ENCODE measurements around a stretch of chr6.

DNA sequence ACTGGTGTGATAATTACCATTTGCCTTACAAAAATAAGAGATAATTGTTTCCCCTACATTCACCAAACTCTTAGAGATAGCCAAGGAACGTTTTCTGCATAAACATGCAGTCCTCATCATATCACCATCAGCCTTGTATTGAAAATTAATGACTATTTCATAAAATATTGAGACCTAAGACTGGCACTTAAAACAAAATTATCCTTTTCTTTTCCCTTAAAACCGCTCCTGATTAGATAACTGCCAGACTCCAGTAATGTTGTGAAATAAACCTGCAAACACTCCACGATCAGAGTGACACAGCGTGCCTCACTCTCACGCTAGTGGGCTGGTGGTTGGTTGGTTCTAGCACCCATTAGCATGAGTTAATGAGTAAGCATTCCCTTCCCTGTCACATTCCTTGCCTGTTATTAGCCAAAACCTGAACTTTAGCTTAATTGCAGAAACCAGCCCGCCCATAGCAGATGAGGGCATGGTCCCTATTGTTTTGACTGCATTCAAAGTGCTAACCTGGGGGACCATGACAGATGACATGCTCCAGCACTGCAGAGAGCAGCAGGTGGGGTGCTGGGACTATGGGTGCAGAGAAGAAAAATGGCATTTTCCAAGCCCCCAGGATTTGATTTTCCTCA lies 193.4 kb downstream of the CD83 start:
- RAMPAGE, total RNA, result no peak

- RAMPAGE, total RNA, result no peak
These were observed 314.0 kb downstream of the CD83 start for GRCh38 chr6:14431258-14432241.

- RAMPAGE, total RNA, result no peak
These were observed 431.7 kb downstream of the CD83 start for GRCh38 chr6:14549096-14549873.

GRCh38 chr6:14621953-14622414 lies 504.4 kb downstream of the CD83 start:
- RAMPAGE, total RNA, result no peak

GRCh38 chr6:14638799-14639737 lies 521.5 kb downstream of the CD83 start:
- RAMPAGE, total RNA, result no peak

GRCh38 chr6:14759987-14760382 lies 485.9 kb upstream of the JARID2 start:
- RAMPAGE, total RNA, result no peak

GRCh38 chr6:14841634-14841975 lies 404.3 kb upstream of the JARID2 start:
- RAMPAGE, total RNA, result no peak

DNA sequence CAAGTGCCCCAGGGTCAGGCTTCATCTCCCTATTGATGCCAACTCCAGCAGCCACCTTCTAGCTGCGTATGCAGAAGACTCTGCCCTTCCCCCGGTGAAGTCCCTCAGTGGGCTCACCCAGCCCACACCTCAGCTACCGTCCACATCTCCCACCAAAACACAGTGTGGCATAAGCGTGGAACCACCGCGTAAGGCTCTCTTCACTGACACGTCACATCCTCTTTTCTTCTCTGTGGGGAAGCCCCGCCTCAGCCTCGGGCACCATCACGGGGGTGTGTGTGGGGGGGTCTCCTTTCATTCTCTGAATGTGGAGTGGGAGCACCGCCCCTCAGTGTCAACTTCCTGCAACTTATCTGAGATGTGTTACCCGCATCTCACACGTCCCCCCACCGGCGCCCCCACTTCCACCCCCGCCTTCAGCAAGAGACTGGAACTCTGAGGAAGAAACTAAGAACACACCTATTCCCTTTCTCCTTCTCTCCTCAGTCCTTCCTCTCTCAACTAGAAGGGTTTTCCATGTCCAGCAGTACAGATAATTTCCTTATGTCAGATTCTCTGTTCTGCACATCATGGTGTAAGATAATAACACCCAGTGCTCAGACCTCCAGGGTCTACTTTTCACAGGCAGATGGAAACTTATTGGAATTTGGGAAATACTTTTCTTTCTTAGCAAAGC lies 388.3 kb upstream of the JARID2 start:
- RAMPAGE, total RNA, result no peak

- RAMPAGE, total RNA, result no peak
These were observed 381.7 kb upstream of the JARID2 start for GRCh38 chr6:14863835-14864859.

DNA sequence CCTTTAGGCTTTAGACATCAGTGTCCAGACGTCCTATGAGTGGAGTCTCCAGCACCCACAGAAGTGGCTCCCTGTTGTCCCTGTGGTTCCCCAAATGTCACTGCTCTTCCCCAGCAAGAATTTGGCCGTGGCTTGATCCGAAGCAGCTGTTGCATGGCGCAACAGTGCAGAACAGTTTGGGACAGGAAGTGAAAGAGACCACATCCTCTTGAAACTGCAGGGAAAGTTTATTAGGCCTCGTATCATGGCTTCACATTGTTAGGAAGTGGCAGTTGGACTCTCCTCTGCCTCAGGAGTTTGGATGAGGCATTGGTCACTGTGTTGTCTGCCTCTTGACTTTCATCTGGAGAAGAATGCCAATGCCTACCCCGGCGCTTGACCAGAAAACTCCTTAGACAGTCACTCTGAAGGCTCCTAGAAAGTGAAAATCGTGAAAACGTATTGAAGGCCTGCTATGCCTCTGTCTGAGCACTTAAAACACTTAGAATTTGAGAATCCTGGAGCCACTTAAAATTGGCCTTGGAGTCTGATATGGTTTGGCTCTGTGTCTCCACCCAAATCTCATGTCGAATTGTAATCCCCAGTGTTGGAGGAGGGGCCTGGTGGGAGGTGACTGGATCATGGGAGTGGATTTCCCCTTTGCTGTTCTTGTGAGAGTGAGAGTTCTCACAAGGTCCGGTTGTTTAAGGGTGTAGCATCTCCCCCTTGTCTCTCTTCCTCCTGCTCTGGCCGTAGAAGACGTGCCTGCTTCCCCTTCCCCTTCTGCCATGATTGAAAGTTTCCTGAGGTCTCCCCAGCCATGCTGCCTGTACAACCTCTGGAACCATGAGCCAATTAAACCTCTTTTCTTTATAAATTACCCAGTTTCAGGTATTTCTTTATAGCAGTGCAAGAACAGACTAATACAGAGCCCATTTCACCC lies 334.9 kb upstream of the JARID2 start:
- RAMPAGE, total RNA, result no peak

- RAMPAGE, total RNA, result no peak
These were observed 1.7 kb upstream of the JARID2 start for GRCh38 chr6:15244188-15244621.

- RAMPAGE, total RNA, result no peak
These were observed 1.1 kb upstream of the JARID2 start for GRCh38 chr6:15244622-15245262.

- RAMPAGE, total RNA, result no peak
These were observed 14.2 kb downstream of the JARID2 start for GRCh38 chr6:15260039-15260443.

DNA sequence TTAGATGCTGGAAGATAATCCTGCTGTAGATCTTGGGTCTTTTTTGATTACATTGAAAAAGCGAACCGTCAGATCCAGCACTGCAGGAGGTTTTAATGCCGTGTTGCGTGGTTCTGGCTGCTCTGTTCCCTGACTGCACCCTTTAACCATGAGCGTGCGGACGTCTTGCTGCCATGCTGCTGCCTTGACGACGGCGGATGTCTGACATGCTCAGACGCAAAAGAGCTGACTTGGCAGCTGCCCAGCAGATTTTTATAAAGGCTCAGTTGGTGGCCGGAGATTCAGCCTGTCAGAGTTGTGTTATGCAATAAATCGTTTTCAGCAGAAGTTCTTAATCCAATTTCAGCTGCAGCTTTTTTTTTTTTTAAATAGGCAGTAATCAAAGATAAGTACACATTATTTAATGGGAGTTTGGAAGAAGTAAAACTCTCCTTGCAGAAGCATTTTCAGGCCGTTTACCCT lies 119.4 kb downstream of the JARID2 start:
- RAMPAGE, total RNA, result no peak

GRCh38 chr6:15366142-15366958 lies 120.5 kb downstream of the JARID2 start:
- RAMPAGE, total RNA, result no peak

- RAMPAGE, total RNA, result no peak
These were observed 122.6 kb downstream of the JARID2 start for GRCh38 chr6:15368527-15368906.

DNA sequence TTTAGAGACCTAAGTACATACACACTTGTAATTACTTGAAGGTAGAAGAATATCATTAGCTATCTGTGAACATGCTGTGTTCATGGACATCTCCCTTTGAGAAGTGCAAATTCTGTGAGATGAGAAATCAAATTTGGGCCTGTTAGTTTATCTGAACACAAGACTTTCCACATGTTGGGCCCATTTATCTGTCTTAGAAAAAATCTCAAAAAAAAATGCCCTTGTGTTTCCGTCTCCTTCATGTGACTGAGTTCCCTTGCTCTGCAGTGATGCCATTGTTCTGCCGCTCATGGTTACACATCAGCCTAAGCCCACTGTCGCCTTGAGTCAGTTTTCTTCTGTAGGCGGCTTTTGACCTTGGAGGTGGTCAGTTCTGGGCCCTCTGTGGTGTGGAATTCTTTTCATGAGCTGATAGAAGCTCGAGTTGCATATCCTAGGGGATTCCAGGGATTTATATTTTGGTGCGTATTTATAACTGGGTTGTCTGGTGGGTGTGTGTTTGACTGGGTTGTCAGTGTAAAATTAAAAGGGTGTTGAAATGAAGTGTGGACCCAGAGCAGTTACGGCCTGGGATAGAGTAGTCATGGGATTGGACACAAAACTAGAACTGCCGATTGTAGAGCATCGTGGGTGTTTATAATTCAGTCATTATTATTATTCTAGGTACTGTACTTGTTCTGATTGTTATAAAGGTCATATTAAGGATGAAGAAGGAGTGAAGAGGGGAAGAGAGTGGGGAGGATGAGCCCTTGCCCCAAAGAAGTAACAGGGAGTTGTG lies 156.7 kb downstream of the JARID2 start:
- RAMPAGE, total RNA, result no peak

DNA sequence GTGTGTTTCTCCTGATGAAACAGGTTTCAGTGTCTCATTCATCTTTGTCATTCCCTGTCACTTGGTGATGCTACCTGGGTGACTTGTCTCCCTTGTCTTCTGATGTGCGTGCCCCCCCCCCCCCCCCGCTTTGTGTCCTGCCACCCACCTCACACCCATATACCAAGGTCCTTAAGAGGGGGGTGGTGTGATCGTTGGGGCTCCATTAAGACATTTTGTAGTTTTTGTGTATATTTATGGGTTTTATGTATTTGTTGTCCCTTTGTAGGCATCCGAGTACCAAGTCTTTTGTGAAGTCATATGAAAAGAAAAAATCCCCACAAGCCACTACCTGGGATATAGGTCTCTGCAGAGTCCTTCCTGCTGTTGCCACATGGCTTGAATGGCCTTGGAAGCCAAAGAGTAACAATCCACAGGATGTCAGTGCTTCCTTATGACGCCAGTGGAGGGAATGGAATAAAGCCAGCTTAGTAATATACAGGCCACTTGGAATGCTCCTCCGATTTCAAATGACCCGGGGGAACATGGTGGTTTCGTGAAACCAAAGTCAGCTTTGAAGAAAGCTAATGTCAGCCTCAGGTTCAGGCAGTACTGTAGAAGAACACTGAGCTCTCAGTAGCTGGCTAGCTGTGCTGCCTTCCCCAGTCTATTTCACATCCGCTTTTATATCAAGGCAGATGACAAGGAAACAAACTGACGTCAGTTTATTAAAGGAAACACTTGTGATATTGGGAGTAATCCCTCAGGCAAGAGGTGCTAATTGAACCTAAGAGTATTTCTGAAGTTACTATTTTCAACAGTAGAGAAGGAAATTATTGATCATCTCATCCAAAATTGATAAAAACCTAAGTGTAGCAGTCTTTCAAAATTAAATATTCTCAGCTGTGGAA lies 189.2 kb downstream of the DTNBP1 start:
- RAMPAGE, total RNA, result no peak

- RAMPAGE, total RNA, result no peak
These were observed 151.0 kb downstream of the DTNBP1 start for GRCh38 chr6:15511592-15512388.

- RAMPAGE, total RNA, result no peak
These were observed 147.2 kb downstream of the DTNBP1 start for GRCh38 chr6:15515734-15516007.